Metastatic Liver Carcinoma in the Adrenal Gland (tissue), 2 donors: ENCODE results near the genes TTK, IBTK and RIPPLY2.

- PRO-cap, 2 experiments: no peak in any of the 2 experiments
Observed at GRCh38 chr6:75642493-75643598, 41.2 kb downstream of the SENP6 start.

- PRO-cap, 2 experiments: no peak in any of the 2 experiments
Observed at GRCh38 chr6:78605862-78606121, 261.6 kb upstream of the IRAK1BP1 start.

GRCh38 chr6:78966569-78966993, 99.2 kb downstream of the IRAK1BP1 start:
- PRO-cap, 2 experiments: no peak in any of the 2 experiments

GRCh38 chr6:79046169-79046646, 31.8 kb downstream of the PHIP start:
- PRO-cap, 2 experiments: no peak in any of the 2 experiments

- PRO-cap, 2 experiments: no peak in any of the 2 experiments
Observed at GRCh38 chr6:79419988-79420530, 117.2 kb downstream of the LCA5 start.

DNA sequence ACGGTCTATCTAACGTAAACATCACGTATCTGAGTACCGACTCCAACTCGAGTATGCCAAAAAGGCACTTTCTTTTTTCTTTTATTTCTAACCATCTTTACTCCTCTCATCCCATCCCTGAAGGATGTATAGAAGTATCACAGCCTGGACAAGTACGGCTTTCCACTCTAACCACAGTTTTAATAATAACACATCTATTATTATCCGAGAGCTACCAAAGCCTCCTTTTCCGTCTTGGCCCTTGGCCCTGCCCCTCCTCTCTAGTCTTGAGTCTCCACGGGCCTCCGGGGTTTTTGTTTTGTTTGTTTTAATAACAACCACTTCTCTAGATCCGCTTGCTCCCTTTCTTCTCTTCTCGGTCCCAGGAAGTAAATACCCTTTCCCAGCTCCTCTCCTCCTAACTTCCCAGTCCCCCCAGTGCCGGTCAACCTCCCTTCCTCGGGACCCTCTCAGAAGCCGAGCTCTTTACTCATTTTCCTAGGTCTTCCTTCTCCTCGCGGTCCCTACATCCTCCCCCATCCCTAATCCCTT, 666 bp downstream of the LCA5 start:
- PRO-cap, 2 experiments: no peak in any of the 2 experiments

- PRO-cap, 2 experiments: no peak in any of the 2 experiments
Observed at GRCh38 chr6:79671596-79672060, 40.5 kb downstream of the SH3BGRL2 start.

DNA sequence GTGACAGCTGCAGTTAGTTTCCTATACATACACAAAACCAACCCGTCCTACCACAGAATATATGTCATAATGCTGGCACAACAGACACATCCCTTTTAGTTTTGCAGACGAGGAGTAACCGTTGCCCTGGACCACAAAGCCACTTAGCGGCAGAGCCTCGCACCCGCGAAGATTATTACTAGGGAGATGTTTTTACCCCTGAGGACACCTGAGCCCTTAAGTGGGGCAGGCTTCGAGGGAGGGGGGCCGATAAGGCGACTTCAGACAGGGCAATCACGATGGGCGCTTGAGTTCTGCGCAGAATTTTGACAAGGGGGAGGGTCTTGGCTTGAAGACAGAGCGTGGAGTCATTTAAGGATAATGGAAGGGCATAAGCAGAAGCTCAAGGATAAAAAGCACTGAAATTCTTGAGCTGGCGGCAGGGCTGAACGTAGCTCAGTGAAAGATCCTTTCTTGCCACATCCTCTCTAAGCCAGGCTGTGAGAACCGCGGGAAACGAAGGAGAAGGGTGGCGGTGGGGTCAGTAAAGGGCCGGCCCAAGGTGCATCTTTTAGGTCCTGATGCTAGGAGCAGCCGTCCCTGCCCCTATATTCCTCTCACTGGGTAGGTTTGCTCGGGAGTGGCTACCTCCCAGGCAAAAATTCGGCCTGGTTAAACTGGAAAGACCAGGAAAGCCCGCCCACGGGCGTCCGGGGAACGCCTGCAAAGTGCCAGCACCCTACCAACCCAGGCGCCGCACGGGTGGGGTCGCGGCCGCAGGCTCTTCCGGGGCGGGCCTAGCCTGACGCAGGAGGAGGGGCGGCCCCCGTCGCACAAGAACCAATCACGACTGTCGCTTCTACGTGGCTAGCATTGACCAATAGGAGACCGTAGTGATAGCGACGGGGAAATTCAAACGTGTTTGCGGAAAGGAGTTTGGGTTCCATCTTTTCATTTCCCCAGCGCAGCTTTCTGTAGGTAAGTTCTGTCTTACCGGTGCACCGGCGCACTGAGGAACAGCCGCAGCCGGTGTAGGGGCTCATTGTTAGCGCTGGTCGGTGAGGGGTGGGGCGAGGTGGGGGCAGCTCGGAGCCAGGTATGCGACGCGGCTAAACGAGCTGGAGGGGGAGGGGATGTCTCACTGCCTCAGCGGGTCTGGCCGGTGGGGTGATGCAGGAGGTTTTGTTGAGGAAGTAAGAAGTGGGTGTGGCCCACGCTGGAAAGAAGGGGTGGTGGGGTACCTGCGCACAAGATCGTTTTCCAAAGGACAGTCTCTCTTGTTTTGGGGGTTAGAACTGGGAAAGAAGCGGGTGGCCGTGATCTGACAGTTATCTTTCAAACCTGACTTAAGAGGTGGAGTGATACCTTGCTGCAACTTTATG, at the start of gene TTK:
Gene TTK (plus strand): TSS at position 893 of the 1,361 bp plus-strand sequence.
- PRO-cap, 2 experiments: peak in 2 of 2 experiments; most common plus-strand start position 872 of the sequence (in 1); most common minus-strand start position 739 of the sequence (in 2)

DNA sequence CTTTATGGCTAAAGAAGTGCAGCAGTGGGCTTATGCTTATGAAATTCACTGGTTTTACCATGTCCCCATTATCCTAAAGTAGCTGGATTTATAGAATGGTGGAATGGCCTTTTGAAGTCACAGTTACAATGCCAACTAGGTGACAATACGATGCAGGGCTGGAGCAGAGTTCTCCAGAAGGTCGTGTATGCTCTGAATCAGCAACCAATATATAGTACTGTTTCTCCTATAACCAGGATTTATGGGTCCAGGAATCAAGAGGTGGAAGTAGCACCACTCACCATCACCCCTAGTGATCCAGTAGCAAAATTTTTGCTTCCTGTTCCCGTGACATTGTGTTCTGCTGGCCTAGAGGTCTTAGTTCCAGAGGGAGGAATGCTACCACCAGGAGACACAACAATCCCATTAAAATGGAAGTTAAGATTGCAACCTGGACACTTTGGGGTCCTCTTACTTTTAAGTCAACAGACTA, 283.2 kb downstream of the BCKDHB start:
- PRO-cap, 2 experiments: no peak in any of the 2 experiments

- PRO-cap, 2 experiments: no peak in any of the 2 experiments
Observed at GRCh38 chr6:81487317-81487862, 265.1 kb downstream of the TENT5A start.

DNA sequence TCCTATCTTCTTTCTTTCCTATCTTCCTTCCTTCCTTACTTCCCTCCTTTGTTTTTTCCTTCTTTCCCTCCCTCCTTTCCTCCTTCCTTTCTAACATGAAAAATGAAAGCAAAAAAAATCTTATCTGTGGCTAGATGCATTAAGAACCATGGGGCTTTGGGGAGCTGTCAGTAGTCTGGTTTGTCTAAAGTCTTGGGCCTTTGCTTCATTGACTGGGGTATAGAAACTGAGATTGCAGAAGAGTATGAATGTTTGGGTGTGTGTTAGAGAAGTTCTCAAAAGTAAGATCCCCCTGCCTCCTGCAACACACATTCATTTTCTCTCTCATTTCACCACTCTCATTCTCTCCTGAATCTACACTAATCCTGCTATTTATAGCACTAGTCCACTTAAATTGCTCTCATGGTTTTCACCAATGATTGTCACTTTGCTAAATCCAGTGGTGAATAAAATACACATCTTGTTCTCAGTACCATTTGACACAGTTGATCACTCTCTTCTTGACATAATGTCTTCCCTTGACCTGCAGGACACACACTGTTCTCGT, 32.2 kb downstream of the TENT5A start:
- PRO-cap, 2 experiments: no peak in any of the 2 experiments

- PRO-cap, 2 experiments: no peak in any of the 2 experiments
Observed at GRCh38 chr6:81910519-81910893, 158.0 kb upstream of the TENT5A start.

DNA sequence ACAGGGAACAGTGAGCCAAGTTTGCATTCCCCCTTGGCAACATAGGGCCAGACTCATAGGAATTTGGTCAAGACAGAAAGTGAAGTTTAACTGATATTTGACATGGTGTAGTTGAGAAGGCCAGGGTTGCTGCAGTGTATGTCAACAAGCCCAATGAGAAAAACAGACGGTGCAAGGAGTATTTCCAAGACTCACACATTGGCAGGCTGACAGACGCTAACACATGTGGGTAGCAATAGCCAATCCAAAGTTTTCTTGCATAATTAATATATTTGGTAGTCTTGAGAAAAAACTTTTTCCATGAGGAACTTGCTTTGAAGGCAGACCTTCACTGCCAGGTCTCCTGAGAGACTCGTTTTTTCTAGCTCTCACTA, 213.8 kb downstream of the IBTK start:
- PRO-cap, 2 experiments: no peak in any of the 2 experiments

GRCh38 chr6:82247379-82248185, at the start of gene IBTK:
Gene IBTK (minus strand): TSS chr6:82247744.
- PRO-cap, 2 experiments: peak in 2 of 2 experiments; most common plus-strand start chr6:82247944 (in 1); most common minus-strand start chr6:82247723 (in 1)

GRCh38 chr6:82558264-82558523, 194.6 kb downstream of the TPBG start:
- PRO-cap, 2 experiments: no peak in any of the 2 experiments

DNA sequence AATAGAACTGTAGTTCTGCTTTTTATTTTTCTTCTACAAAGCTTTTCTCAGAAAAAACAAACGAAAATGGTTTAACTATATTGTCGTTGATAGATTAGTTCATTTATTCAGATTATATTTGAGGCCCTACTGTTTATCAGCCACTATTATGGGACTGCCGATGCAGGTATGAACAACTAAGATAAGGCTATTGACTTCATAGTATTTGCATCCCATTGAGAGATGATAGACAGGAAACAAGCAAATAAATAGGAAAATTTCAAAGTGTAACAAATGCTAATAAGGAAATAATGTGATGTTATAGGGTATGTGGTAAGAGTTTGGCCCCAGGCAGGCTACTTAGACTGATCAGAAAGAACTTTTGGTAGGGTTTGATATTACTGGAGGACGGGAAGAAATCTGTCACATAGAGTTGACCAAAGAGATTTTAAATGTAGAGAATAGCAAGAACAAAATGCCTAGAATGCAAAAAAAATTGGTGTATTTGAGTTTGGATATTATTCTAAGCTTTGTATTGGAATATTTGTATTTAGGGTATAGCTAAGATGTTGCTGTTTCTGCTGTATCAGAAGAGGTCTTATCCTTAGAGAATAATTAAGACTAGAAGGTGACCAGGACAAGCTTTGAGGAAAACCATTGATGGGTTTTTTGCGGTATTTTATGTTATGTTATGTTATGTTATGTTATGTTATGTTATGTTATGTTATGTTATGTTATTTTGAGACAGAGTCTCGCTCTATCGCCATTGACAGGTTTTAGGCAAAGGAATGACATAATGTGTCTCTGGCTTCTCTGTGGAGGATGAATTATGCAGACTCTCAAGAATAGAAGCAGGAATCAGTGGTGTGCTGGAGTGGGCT, 17.9 kb downstream of the DOP1A start:
- PRO-cap, 2 experiments: no peak in any of the 2 experiments

GRCh38 chr6:83197091-83197759, 4.1 kb downstream of the RWDD2A start:
- PRO-cap, 2 experiments: no peak in any of the 2 experiments

DNA sequence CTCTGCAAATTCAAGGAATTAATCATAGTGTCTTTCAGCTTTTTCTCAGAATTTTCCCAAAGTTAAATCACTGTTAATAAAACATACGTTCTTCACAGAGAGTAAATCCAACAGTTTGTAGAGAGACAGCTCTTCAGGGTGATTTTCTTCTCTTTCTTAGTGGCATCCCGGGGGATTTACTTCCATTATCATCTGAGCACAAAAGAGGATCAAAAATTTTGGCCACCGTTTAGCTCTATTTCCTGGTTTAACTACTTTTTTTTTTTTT, 28.2 kb upstream of the ME1 start:
- PRO-cap, 2 experiments: no peak in any of the 2 experiments

DNA sequence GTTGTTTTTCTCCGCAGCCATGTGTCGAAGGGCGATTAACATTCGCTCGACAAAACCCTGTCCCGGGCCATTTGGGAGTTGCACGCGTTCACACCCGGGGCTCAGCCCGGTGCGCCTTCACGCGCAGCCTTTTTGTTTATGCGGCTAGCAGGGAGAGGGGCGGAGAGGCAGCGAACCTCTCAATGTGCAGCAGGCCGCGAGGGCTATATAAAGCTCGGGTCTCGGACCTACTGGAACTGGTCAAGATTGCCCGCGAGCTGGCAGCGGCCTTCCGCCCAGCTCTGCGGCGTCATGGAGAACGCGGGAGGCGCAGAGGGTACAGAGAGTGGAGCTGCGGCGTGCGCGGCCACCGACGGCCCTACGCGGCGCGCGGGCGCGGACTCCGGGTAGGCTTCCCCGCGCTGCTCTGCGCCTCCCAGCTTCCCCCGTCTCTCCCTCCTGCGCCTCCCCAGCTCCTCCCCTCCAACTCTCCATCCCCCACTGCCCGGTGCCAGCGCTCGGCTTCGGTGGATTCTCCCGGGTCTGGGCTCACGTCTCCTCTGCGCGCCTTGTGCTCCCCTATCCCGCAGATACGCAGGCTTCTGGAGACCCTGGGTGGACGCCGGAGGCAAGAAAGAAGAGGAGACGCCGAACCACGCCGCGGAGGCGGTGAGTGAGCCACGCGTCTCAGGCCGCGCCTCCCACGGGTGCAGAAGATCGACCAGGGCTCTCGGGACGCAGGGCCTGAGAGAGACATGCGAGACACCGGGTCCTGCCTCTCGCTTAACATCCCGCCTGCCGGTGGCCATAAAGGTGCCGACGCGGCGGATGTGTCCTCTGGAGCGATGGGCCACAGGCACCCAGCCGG, at the start of gene RIPPLY2:
Gene RIPPLY2 (plus strand): TSS at position 235 of the 847 bp plus-strand sequence.
- PRO-cap, 2 experiments: no peak in any of the 2 experiments

DNA sequence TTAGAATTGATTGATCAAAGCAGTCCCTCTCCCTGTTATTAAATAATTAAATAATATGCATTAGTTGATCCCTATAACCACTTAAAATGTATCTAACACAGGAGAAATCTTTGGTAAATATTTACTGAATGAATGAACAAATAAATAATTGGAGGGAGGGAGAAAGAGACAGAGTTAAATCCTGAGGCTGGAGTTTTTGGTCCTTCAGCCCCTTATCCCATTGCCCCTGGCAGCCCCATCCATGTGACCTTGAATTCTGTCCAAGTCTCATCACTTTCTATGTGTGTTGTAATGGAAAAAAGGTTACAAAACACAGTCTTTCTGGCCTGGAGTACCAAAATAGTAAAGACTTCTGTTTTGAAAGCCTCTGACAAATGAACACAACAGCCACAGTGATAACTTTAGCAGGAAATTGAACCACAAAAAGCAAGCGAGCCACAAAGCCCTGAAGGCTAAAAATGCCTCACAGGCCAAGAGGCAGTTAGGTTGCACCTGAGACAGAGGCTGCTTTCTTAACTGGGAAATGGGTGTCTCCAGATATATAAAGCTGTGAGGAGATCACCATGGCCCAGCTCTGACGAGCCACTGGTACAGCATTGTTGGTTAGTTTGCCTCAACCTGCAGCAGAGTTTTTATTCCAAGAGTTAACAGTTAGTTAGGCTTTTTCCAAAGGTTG, 11.3 kb downstream of the NT5E start:
- PRO-cap, 2 experiments: no peak in any of the 2 experiments